Upper lobe of left lung (tissue), 5 donors: Measurements from ENCODE around the genes KRT80 and KRT4.

DNA sequence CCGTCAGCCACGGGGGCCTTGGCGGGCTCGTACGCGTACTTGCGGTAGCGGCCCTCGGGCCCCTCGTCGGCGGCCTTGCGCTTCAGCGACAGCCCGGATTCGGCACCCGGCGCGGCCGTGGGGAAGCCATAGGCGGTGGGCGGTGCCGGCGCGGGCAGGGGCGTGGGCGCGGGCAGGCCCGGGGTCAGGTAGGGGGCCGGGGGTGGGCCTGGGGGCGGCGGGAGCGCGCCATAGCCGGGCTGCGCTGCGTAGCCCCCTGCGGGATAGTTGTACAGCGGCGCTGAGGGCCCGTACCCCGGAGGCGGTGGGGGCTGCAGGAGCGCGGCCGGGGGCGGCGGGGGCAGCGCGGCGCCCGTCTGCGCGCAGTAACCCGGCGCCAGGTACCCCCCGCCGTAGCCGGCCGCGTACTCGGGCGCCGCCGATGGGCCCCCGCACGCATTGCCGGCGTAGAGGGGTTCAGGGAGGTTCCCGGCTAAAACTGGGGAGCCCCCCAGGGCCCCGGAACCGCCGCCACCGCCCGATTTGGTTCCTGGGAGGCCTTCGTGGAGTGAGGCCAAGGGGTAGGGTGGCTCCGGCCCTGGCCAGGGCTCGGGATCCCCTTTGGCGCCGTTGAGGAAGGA, 6.9 kb upstream of the TMDD1 start:
- PRO-cap, 2 experiments: no peak in any of the 2 experiments
- RAMPAGE, long total RNA, 4 experiments: no peak in any of the 4 experiments

DNA sequence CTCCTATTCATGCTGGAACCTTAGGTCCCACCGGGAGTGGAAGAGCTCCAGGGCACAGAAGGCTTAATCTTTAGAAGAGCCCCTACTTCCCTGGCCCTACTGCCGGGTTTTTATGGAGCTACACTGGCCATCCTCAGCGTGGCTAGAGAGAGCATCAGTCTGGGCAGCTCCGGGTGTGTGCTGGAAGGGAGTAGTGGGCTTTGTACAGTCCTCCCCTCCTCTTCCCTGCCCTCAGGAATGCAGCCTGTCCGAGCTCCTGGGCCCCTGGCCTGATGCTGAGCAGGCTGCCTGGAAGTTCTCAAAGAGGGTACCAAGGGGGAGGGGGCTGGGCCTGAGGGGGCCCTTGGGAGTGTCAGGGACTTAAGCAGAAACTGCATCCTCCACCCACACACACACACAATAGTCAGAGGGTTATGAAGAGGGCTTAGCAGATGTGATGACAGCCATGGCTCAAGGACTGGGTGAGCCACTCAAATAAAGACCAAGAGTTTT, 16.3 kb upstream of the FIGNL2 start:
- PRO-cap, 2 experiments: no peak in any of the 2 experiments
- RAMPAGE, long total RNA, 4 experiments: no peak in any of the 4 experiments

- PRO-cap, 2 experiments: no peak in any of the 2 experiments
- RAMPAGE, long total RNA, 4 experiments: start-site peak on the plus strand in 1 of 4 experiments, at chr12:51979633-51979799 at its widest, 21 reads per replicate
Observed at GRCh38 chr12:51979333-51980156, 27.2 kb upstream of the TAMALIN start.

GRCh38 chr12:52009904-52010842, 3.4 kb downstream of the TAMALIN start:
- PRO-cap, 2 experiments: peak in 2 of 2 experiments; most common plus-strand start chr12:52010353 (in 1); most common minus-strand start chr12:52010212 (in 1)
- RAMPAGE, long total RNA, 4 experiments: no peak in any of the 4 experiments

- PRO-cap, 2 experiments: no peak in any of the 2 experiments
- RAMPAGE, long total RNA, 4 experiments: start-site peak on the plus strand in 1 of 4 experiments, at chr12:52020868-52021356 at its widest, 6 reads per replicate
Observed at GRCh38 chr12:52020549-52021154, 13.9 kb downstream of the TAMALIN start.

DNA sequence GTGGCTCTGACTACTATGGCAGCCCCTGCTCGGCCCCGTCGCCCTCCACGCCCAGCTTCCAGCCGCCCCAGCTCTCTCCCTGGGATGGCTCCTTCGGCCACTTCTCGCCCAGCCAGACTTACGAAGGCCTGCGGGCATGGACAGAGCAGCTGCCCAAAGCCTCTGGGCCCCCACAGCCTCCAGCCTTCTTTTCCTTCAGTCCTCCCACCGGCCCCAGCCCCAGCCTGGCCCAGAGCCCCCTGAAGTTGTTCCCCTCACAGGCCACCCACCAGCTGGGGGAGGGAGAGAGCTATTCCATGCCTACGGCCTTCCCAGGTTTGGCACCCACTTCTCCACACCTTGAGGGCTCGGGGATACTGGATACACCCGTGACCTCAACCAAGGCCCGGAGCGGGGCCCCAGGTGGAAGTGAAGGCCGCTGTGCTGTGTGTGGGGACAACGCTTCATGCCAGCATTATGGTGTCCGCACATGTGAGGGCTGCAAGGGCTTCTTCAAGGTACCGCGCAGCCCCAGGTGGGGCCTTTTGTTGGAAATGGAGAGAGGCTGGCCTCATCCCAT, 3.5 kb downstream of the NR4A1 start:
- PRO-cap, 2 experiments: no peak in any of the 2 experiments
- RAMPAGE, long total RNA, 4 experiments: no peak in any of the 4 experiments

GRCh38 chr12:52058069-52058429, 6.8 kb downstream of the NR4A1 start:
- PRO-cap, 2 experiments: peak in 1 of 2 experiments; most common plus-strand start chr12:52058194 (in 1)
- RAMPAGE, long total RNA, 4 experiments: no peak in any of the 4 experiments

DNA sequence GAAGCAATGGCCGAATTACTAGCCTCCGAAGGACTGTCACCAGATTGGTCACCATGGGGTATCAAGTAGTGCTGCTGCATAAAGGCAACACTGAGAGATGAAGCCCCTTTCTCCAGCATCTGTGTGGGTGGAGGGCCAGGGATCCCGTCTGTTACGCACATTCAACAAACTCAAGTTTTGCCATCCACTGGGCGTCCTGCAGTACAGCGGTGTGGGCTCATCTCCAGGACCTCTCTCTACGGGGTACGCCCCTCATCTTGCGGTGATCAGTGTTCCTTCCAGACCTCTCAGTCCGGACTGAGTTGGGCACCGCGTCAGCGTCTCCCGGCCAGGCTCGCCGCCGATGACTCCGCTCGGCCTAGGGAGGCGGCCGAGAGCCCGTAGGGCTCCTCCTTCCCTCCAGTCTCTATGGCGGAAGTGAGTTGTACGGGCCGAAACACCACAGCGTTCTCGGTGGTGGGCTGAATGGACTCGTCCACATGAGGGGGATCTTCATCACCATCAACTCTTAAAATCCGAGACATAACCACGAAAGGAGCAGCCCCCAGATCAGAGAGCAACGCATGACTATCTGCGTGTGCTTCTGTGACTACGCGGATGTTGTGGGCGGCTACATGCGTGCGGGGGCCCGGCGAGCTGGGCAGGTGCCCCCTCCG, 378 bp upstream of the ATG101 start:
- PRO-cap, 2 experiments: peak in 1 of 2 experiments; most common minus-strand start position 410 of the sequence (in 1)
- RAMPAGE, long total RNA, 4 experiments: no peak in any of the 4 experiments

GRCh38 chr12:52190647-52191652, 864 bp downstream of the KRT80 start:
- PRO-cap, 2 experiments: no peak in any of the 2 experiments
- RAMPAGE, long total RNA, 4 experiments: no peak in any of the 4 experiments

DNA sequence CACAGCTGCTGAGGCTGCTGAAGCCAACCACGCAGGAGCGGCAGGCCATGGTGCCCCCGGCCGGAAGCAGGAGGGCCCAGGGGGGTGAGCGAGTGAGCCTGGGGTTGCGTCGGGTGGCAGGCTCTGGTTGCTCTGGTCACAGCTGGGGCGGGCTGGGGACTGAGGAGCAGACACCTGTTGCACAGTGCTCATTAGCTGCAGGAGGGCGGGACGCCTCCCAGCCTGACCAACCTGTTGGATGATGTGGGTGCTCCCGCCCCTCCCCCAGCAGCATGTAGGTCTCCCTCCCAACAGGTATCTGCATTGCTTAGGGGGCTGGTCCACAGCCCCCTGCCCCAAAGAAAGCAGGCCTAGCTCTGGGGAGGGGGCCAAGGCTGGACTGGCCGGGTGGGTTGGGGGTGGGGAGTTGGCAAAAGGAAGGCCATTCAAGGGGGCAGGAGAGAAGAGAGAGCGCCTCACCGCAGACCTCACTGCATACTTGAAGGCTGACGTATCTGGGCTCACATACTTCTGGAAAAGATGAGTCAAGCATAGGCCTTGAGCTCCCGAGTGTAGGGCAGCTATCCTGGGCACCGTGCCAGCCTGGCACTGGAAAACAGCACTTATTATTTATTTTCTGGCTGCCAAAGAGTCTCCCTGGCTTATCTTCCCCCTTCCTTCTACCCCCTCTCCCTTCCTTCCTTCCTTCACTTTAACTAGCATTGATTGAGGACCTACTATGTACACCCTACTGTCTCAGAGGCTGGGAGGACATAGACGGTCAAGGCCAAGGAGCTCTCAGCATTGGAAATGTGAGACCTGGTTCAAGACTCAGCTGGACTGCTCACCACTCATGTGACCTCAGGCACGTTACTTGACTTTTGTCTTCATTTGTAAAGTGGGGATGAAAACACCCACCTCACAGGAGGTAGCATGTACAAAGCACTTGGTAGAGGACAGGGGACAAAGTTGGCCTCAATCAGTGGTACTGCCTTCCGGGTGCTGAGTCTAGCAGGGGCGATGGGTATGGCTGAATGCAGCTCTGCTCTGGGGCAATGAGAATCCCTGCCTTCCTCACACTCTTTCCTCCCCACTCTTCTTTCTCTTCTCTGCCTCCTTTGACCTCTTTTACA, at the start of gene KRT80:
KRT80 (minus strand) TSS at position 161 of the 1,112 bp plus-strand sequence.
- PRO-cap, 2 experiments: peak in 1 of 2 experiments; most common plus-strand start position 138 of the sequence (in 1); most common minus-strand start position 134 of the sequence (in 1)
- RAMPAGE, long total RNA, 4 experiments: start-site peak on the minus strand in 1 of 4 experiments, centred at position 97 of the sequence, 61 reads per replicate

- PRO-cap, 2 experiments: peak in 1 of 2 experiments; most common plus-strand start chr12:52250016 (in 1)
- RAMPAGE, long total RNA, 4 experiments: no peak in any of the 4 experiments
Observed at GRCh38 chr12:52249863-52250865, 17.1 kb downstream of the KRT7 start.

DNA sequence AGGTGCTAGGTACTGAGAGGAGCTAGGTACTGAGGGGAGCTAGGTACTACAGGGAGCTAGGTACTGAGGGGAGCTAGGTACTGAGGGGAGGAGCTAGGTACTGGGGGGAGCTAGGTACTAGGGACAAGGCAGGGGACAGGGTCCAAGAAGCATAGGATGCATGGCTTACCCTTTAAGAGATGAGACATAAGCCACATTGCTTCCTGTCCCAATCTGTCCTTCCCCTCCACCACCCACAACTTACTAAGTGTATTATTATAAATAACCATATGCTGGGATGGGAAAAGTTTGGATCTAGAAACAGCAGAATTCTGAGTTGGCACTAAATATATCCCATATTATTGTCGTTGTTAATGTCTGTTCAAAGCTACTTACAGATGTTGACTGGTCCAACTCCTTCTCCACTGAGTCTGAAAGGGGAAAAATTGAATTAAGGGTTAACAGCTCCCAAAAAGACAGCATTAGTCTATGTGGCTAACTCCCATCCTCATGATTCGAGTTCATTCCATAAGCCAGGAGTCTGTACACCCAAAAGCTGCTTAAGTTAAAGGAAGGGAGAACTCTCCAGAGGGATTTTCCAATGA, 4.7 kb downstream of the KRT5 start:
- PRO-cap, 2 experiments: no peak in any of the 2 experiments
- RAMPAGE, long total RNA, 4 experiments: no peak in any of the 4 experiments

DNA sequence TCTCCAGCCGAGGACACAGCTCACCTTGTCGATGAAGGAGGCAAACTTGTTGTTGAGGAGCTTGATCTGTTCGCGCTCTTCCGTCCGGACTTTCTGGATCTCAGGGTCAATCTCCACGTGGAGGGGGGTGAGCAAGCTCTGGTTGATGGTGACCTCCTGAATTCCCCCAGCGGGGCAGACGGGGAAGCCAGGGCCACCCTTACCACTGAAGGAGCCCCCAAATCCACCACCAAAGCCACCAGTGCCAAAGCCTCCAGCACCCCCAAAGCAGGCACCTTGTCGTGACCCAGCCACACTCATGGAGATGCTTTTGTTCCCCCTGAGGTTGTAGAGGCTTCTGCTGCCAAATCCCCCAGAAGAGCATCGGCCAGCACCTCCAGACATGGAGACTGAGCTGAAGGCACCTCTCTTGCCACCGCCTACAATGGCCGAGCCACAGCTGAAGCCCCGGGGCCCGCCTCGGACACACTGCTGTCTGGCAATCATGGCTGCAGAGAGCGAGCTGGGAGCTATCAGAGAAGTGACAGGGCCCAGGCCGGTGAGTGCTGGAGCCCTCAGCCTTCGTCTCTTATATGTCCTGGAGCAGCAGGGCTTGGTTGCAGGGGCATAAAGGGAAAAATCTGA, at the start of gene KRT4:
KRT4 (minus strand) TSS at position 544 of the 624 bp plus-strand sequence.
- PRO-cap, 2 experiments: peak in 1 of 2 experiments; most common minus-strand start position 544 of the sequence (in 1)
- RAMPAGE, long total RNA, 4 experiments: start-site peak on the minus strand in 4 of 4 experiments, centred at positions 341 to 542 of the sequence, 13 to 976 reads per replicate

GRCh38 chr12:52950566-52950948, 1.6 kb downstream of the KRT18 start:
- PRO-cap, 2 experiments: no peak in any of the 2 experiments
- RAMPAGE, long total RNA, 4 experiments: start-site peak on the plus strand in 1 of 4 experiments, at chr12:52950836-52950888 at its widest, 25 reads per replicate

DNA sequence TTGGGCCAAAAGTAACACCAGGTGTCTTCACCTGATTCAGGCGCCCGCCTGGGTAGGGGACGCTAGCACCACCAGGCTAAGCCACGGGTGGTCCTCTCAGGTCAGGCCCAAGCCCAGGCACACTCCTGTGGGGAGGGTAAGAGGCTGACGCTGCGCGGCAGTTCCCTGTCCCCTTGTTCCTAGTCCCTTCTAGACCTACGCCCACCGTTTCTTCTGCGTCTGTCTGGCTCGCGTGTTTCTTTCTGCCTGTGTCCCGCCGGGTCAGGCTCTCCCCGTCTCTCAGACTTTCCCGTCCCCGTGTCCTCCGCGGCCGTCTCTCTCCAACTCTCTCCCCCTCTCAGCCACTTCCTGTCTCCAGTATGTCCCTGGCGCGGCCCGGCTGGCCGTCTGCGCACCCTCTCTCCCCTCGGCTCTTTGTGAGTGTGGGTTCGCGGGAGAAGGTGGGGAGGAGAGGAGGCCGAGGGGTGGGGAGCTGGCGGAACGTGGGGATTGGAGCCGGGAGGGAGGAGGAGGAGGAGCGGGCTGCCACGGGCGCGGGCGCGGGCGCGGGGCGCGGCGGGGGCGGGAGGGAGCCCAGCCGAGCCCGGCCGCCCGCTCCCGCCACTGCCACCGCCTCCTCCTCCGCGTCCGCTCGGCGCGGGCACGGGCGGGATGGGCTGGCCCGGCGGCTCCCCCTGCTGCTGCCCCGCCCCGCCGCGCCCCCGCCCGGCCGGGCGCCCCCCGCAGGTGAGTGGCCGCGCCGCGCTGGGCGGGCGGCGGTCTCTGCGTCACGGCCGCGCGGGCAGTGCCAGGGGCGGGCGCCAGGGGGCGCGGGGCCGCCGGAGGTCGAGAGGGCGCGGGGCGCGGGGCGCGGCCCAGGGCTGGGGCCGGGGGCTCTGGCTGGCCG, 3.0 kb upstream of the TNS2 start:
- PRO-cap, 2 experiments: peak in 2 of 2 experiments; most common plus-strand start position 857 of the sequence (in 2); most common minus-strand start position 416 of the sequence (in 1)
- RAMPAGE, long total RNA, 4 experiments: start-site peak on the minus strand in 3 of 4 experiments, centred at positions 368 to 403 of the sequence, 19 to 48 reads per replicate

DNA sequence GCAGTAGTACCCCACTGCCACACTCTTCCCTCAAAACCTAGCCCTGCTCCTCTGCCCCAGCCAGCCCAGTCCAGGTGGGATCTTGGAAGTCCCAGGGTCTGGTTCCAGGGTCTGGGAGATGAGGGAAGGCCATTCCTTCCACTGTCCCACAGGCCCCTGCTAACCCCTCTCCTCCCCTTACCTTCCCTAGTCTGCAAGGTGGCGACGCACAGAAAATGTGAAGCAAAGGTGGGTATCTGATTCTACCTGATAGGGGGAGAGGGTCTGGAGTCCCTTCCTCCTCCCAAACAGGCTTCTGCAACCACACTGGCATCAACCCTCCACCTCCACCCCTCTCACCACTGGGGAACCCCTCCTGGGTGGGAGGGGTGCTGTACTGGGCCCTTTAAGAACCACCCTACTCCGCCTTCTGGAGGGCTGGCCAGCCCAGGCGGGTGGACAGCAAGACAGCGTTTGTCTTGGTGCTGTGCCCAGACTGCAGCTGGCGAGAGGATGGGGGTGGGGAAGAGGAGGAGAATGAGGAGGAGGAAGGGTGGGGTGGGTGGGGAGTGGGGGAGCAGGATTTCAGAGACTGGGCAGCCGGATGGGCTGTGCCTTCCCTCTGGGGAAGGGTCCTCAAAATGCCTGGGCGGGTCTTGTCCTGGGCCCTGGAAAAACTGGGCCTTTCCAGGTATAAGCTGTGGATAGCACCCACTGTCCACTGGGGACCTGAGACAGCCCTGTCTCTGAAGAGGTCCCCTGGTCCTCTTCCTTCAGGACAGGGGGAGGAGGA, 2.6 kb downstream of the TNS2 start:
- PRO-cap, 2 experiments: peak in 1 of 2 experiments; most common plus-strand start position 414 of the sequence (in 1); most common minus-strand start position 337 of the sequence (in 1)
- RAMPAGE, long total RNA, 4 experiments: no peak in any of the 4 experiments

DNA sequence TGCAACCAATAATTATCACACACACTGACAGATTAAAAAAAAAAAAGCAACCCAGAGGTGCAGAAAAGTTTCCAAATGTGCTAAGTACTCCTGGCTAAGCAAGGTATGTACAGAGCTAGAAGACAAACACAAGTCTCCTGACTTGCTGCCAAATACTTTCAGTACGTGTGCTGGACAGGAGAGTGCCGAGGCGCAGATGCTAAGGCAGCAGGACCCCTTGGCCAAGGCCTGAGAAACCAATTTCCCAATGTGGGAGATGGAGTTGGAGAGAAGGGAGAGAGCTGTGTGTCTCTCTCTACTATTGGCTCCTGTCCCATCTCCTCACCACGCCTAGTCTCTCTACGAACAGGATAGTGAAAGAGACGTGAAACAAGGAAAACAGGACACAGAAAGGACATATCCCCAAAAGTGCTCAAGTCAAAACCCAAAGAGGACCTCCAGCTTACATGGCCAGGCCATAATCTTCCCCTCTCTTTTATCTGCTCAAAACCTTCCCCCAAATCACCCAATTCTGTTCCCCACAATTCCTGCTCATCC, 5.3 kb downstream of the SPRYD3 start:
- PRO-cap, 2 experiments: no peak in any of the 2 experiments
- RAMPAGE, long total RNA, 4 experiments: no peak in any of the 4 experiments

GRCh38 chr12:53153179-53153651, 27.3 kb upstream of the ZNF740 start:
- PRO-cap, 2 experiments: no peak in any of the 2 experiments
- RAMPAGE, long total RNA, 4 experiments: no peak in any of the 4 experiments

- PRO-cap, 2 experiments: peak in 1 of 2 experiments; most common plus-strand start chr12:53214985 (in 1); most common minus-strand start chr12:53214832 (in 1)
- RAMPAGE, long total RNA, 4 experiments: no peak in any of the 4 experiments
Observed at GRCh38 chr12:53214073-53215055, 7.3 kb upstream of the ITGB7 start.

GRCh38 chr12:53220793-53221462, 11.1 kb downstream of the RARG start:
- PRO-cap, 2 experiments: peak in 2 of 2 experiments; most common plus-strand start chr12:53221209 (in 2); most common minus-strand start chr12:53221028 (in 1)
- RAMPAGE, long total RNA, 4 experiments: no peak in any of the 4 experiments